Iris pigment epithelial cell (primary cell): ENCODE results near the gene NEB.

GRCh38 chr2:151315051-151316214 lies 26.0 kb upstream of the NMI start:
- RRBS = no CpG with 5 or more reads among the region's 16 CpGs

GRCh38 chr2:151417488-151418886 lies 8.3 kb downstream of the RIF1 start:
- RRBS = 95% methylated on average over 1 of the region's 11 CpGs

DNA sequence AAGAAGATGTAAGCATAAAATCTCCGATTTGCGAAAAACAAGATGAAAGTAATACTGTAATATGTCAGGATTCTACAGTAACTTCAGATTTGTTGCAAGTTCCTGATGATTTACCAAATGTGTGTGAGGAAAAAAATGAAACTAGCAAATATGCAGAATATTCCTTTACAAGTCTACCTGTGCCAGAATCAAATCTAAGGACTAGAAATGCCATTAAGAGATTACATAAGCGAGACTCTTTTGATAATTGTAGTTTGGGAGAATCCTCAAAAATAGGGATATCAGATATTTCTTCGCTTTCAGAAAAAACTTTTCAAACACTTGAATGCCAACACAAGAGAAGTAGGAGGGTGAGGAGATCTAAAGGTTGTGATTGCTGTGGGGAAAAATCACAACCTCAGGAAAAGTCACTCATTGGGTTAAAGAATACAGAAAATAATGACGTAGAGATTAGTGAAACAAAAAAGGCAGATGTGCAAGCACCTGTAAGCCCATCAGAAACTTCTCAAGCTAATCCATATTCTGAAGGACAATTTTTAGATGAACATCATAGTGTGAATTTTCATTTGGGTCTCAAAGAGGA lies 54.7 kb downstream of the RIF1 start:
- RRBS = no CpG with 5 or more reads among the region's 5 CpGs

DNA sequence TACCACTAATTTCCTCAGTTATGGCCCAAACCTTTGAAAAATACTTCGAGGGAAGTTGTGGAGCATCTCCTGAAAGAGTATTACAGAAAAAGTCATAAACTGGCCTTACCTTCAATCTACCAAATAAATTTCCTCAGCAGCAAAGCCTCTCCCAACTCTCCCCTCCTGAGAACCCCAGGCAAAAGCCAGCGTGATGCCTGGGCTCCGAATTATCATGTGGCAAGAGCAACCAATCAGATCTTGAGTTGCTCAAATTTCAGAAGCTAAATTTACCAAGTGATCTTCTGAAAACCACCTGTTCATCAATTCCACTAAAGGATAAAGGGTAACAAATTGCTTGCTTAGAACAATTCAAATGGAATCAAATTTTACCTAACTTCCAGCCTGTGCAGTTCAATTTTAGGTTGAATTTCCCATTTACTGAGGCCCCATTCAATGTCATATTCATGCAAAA lies at the start of gene NEB:
Gene NEB, minus strand, starts transcription at position 188 of the 454 bp plus-strand sequence.
- RRBS = no CpG with 5 or more reads among the region's 3 CpGs

- RRBS = no CpG with 5 or more reads among the region's 11 CpGs
These were observed 25.9 kb upstream of the NEB start for GRCh38 chr2:151760065-151760758.

DNA sequence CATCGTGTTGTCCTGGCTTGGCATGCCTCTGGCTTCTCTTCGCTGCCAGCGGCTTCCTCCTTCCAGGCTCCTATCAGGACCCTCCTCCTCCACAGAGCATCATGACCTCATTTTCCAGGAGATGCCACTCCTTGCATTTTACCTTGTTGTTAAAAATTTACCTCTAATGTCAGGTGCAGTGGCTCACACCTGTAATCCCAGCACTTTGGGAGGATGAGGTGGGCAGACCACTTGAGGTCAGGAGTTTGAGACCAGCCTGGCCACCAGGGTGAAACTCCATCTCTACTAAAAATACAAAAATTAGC lies 35.8 kb upstream of the NEB start:
- RRBS = no CpG with 5 or more reads among the region's 3 CpGs

DNA sequence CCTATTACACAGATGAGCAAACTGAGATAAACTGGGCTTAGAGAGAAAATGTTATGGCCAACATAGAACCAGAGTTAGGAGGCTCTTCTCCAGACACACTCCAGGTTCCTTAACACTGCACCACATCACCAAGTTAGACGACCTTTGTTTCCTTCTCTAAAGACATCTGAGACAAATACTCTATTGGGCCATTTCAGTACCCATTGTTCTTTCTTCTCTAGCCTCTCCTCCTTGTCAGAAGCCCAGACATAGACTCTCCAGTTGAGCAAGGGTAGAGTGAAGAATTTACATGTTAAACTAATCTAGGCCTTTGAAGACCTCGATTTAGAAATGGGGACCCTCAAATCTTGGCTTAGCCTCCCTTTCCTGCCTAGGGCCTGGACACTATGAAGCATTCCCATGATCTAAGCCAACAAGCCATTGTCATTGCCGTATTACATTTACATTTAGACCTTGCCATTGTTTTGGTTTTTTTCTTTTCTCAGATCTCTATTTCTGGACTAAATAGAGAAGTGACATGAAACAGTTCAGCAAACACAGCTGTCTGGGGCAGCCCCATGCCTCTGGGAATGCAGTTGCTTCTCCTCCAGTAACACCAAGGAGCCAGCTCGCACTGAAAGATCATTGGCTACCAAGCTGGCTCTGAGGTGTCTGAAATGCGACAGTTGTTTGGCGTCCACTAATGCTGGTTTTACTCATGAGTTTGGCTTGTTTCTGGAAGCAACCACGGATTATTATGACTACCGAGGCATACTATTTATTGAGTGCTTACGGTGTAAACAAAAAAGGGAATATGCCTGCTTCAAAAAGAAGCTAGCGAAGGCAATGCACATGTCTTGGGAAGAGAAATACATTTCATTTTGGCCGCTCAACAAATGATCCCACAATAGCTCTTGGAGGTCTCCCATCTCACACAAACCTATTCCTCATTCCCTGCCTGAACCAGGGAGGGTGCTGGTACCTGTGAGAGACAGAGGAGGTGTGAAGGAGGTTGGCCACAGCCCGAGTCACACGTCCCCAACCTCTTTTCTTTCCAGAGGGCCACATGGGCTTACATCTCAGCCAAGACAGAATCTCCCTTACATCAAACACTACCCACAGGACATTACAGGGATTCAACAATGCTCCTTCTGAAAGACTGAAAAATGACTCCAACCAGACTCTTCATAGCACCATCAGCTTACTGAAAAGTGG lies 37.3 kb upstream of the NEB start:
- RRBS = no CpG with 5 or more reads among the region's 13 CpGs

- RRBS = no CpG with 5 or more reads among the region's 3 CpGs
These were observed 22.9 kb downstream of the ARL5A start for GRCh38 chr2:151805176-151805866.

GRCh38 chr2:151927844-151928189 lies 99.6 kb upstream of the ARL5A start:
- RRBS = no CpG with 5 or more reads among the region's 3 CpGs

- RRBS = 2% methylated on average over 26 of the region's 45 CpGs
These were observed 1.3 kb downstream of the CACNB4 start for GRCh38 chr2:152097300-152098273.

- RRBS = no CpG with 5 or more reads among the region's 5 CpGs
These were observed 744 bp downstream of the STAM2 start for GRCh38 chr2:152174918-152175120.

- RRBS = no CpG with 5 or more reads among the region's 13 CpGs
These were observed 53.1 kb downstream of the FMNL2 start for GRCh38 chr2:152387836-152388624.

DNA sequence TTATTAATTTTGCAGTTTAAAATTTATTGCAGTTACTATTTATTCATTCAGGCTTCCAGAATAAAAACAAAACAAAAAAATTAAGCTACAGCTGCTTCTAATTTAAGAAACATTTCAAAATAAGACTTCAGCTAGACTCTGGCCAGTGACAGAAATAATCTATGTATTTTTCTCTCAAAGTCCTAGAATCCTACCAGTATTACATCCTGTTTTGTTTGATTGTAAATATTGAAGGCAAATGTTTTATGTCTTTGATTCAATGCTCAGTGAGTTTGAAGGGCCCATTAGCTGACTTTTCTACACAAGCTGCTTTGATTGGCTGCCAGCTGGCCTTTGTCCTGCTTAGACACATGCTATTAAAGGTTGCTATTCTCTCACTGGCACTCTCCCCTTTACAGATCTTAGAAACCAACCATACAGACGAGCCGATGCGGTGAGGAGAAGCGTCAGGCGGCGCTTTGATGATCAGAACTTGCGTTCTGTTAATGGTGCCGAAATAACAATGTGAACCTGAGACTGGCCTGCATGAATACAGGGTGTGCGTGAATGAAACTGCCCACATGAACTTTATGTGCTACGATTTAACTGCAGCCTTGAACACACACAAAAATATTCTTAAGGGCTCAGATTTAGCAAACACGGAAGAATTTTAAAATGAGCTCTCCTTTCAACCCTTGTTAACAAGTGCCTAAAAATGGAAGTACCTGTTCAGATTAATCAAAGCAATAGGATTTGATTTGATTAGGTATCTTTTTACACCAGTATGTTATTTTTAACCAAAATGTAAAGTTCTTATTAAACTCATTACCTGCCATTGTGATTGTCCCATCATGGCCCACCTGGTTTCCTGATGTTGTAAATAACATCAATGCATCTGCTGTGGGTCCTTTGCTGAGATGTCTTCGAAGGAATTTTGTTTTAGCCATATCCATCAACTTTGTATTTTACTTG lies 69.6 kb downstream of the PRPF40A start:
- RRBS = no CpG with 5 or more reads among the region's 12 CpGs

DNA sequence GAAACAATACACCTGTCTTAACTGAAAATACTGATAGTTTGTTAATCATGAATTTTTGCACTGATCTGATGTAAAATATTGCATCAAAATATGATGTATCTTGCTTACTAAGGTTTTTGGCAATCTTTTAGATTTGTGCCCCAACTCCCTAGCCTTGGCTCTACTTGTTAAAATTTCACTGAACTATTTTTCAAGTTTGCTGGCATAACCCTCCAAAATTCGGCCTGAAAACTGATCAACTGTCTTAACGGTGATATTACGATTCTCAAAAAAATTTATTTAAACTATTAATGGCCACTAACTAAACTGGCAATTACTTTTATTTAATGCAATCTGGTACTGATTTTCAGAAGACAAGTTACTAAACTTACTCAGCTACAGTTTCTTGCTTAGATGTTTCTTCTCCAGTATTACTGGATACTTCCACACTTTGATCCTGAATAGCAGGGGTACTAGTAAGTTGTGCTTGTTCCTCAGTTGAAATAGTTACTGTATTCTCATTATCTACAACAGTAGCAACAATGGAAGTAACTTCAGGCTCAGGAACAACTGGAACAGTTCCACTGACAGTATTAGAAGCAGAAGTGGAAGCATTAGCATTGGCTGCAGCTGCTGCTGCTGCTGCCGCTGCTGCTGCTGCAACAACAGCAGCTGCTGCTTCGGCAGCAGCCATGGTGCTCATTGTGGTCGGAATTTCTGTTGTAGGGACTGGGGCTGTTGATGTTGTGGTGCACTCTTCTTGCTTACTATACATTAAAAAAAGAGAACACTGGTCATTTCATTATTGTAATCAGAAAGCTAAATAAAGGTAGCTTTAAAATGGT lies 41.0 kb downstream of the PRPF40A start:
- RRBS = no CpG with 5 or more reads among the region's 6 CpGs

DNA sequence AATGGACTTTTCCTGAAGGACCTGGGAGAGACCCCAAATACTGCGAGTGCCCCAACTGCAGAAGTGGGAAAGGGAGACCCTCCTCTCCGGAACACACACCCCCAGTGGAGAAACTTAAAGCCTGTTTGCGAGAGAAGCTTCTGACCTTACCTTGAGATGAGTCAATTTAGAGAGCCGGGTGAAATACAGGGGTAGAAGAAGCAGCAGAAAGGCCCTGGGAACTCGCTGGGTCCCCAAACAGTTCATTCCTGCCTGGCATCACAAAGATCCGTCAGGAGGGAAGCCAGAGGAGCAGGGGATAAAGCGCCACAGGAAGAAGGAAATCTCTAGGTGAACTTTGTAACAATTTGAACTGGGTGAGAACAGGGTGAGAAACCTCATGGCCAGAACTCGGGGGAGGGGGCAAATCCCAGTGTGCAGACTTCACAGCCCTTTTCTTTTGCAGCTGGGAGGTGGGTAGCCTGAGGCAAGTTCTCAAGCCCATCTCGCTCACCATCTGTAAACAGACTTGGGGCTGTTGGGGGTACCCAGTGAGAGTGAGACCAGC lies 114.2 kb upstream of the RPRM start:
- RRBS = 80% methylated on average over 2 of the region's 9 CpGs

DNA sequence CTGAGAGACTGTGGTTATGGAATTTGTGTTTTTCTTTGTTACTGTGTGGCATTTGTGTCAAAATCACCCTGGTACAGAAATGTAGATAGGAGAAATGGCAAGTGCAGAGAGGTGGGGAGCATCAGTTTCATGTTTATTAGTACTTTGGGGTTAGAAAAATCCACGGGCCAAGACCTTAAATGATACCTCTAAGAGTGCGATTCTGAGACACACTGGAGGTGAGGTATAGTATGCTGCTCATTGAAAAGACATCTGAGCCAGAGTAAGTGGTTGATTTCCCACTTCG lies 315.7 kb upstream of the KCNJ3 start:
- RRBS = no CpG with 5 or more reads among the region's 3 CpGs

GRCh38 chr2:154699179-154699893 lies 841 bp downstream of the KCNJ3 start:
- RRBS = 12% methylated on average over 9 of the region's 37 CpGs

DNA sequence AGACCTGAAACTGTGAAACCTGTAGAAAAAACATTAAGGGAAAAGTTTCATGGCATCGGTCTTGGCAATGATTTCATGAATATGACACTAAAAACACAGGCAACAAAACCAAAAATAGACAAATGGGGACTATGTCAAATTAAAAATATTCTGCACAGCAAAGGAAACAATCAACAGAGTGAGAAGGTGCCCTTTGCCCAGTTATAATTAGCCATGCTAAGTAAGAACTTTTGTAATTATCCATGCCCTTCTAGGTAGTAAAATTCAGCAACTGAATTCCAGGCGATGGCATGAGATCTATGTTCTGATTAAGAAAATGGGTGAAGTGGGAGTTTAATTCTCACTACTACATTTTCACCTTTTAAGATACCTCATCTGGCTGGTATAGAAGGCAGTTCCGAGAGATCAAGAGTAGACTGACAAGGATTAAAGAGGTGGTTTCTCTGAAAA lies 777.1 kb downstream of the KCNJ3 start:
- RRBS = no CpG with 5 or more reads among the region's 3 CpGs

- RRBS = no CpG with 5 or more reads among the region's 2 CpGs
These were observed 158.9 kb downstream of the NR4A2 start for GRCh38 chr2:156173717-156174023.

GRCh38 chr2:156329495-156330421 lies 2.8 kb downstream of the NR4A2 start:
- RRBS = 8% methylated on average over 23 of the region's 45 CpGs